ENCODE results near the genes ABHD14B, WDR82, DNAH1 and TNNC1.

DNA sequence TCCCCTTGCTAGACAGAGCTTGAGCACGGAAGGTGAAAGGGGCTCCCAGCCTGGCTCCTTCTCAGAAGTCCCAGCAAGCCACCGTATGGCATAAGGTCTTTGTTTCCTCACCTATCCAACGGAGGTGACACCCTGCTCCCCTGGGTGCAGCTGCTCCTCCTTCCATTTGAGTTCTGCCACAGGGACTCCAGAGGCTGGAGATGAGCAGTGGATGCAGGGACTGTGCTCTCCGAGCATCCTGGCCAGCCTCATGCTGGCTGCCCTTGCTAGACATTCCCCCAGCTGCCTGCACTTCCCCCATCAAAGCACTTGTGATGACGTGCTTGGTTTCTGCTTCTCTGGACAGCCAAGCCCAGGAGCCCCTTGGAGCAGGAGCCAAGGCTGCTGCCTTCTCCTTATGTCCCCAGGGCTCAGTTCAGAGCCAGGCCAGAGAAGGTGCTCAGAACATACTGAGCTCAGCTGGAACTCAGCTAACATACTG, 4.5 kb downstream of the PCBP4 start:
- PRO-cap = no peak
- RAMPAGE, long total RNA, 2 experiments = no peak in any of the 2 experiments

- PRO-cap = no peak
- RAMPAGE, long total RNA, 2 experiments = no peak in any of the 2 experiments
Measured at GRCh38 chr3:51963737-51964886, 3.1 kb downstream of the PCBP4 start.

- PRO-cap = no peak
- RAMPAGE, long total RNA, 2 experiments = no peak in any of the 2 experiments
Measured at GRCh38 chr3:51966893-51967282, 366 bp downstream of the PCBP4 start.

DNA sequence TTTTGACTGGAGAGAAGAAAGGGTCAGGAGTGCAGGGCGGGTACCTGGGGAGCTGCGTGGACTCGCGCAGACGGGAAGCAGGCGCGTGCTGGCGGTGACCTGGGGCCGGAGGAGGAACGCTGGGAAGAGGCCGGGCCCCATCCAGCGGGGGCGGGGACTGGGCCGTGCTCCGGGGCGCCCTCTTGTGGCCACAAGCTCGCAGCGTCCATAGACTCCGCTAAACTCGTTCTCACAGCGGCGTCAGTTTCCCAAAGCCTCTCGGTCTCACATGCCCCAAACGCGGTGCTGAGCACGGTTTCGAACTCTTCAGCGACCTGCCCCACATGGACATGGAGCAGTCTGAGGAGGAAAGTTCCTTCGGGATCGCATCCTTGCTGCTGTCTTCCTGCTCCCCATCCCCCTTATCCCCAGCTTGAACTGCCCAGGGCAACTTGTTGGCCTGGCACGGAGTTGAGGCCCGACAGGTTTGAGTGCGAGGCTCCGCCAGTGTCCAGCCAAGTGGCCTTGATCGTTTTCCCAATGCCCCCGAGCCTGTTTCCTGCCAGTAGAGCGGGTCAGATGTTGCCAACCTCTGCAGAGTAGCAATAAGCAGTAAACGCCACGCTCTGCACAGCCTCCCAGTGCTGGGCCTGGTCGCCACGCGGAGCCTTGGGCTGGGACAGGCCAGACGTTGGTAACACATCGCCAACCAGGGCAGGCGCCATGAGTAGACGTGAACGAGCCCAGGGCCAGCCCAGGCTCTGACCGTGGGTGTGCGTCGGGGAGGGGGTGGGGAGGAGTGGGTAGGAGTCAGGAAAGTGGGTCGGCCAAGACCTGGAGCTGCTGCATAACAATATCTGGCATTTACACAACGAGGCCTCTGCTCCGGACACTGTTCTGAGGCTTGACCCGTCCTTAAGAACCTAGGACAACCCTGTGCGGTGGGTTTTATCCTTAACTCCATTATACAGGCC, at the start of gene ABHD14B:
Gene ABHD14B, minus strand, starts transcription at position 129 of the 953 bp plus-strand sequence.
- PRO-cap = bidirectional peak, plus-strand start at position 193 of the sequence, minus-strand start at position 118 of the sequence
- RAMPAGE, long total RNA, 2 experiments = start-site peak on the minus strand in 1 of 2 experiments, centred at position 113 of the sequence, 257 reads per replicate

GRCh38 chr3:51982409-51982734, 963 bp upstream of the ACY1 start:
- PRO-cap = no peak
- RAMPAGE, long total RNA, 2 experiments = no peak in any of the 2 experiments

DNA sequence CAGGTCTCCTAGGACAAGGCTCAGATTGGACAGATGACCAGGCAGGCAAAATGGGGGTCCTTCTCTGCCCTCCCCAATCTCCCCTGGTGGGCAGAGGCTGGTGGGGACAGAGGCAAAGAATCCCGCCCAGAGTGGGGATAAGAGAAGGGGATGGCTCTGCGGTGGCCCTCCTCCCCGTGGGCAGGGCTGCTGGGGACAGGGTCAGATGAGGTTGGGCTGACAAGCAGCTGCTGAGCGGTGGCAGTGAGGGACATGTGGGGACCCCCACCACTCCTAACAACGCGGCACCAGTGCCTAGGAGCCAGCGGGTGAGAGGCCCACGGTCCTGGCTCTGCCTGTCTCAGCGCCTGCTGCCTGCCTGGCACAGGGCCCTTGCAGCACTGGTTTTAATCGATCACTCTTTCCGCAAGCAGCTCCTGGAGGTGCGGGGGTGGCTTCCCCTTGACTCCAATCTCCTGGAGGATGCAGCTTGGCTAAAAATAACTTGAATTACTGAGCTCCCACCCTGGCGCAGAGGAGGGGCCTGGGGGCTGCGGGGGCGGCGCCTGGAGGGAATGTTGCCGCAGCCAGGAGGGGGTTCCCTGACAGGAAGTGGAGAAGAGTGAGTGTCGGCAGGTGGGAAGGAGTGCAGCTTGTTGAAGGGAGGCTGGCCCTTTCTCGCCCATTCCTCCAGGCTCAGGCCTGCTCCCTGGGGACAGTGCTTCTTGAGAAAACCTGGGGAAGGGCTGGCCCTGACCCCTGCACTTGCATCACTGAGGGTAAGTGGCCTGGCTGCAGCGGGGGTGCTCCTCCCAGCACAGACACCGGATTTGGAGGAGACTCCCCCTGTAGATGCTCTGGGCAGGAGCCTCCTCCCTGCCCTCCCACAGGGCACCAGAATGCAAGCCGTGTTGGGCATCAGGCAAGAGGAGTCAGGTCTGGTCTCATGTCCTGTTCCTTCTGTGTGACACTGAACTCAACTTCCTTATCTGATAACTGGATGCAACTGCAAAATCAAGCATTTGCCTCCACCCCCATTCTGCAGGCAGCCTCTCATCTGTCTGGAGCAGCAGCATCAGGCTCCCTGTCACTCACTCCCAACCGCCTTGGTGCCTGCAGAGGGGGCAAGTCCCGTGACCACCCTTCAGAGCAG, 10.0 kb upstream of the RPL29 start:
- PRO-cap = no peak
- RAMPAGE, long total RNA, 2 experiments = no peak in any of the 2 experiments

- PRO-cap = no peak
- RAMPAGE, long total RNA, 2 experiments = no peak in any of the 2 experiments
Measured at GRCh38 chr3:52023521-52024582, 28.2 kb upstream of the RPL29 start.

GRCh38 chr3:52048722-52049103, 7.7 kb downstream of the DUSP7 start:
- PRO-cap = no peak
- RAMPAGE, long total RNA, 2 experiments = no peak in any of the 2 experiments

GRCh38 chr3:52056785-52056908, 276 bp upstream of the DUSP7 start:
- PRO-cap = no peak
- RAMPAGE, long total RNA, 2 experiments = no peak in any of the 2 experiments

GRCh38 chr3:52064696-52065941, 8.7 kb upstream of the DUSP7 start:
- PRO-cap = no peak
- RAMPAGE, long total RNA, 2 experiments = no peak in any of the 2 experiments

DNA sequence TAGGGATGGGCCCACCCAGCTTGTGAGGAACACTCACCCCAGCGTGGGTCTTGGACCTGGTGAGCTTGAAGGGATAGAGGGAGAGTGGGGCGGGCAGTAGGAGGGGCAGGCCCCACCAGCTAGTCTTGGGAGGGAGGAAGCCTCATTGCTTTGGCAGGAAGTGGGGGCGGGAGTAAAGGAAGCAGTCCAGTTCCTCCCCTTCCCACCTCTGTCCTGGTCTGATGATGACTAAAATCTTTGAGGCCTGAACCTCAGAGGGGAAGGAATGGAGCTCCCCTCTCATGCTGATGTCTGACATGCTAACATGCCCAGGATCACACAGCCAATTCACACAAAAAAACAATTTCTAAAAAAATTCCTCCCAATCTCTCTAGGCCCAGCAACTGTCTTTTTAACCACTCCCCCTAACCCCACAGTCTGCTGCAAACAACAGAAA, 30.7 kb upstream of the DUSP7 start:
- PRO-cap = no peak
- RAMPAGE, long total RNA, 2 experiments = no peak in any of the 2 experiments

DNA sequence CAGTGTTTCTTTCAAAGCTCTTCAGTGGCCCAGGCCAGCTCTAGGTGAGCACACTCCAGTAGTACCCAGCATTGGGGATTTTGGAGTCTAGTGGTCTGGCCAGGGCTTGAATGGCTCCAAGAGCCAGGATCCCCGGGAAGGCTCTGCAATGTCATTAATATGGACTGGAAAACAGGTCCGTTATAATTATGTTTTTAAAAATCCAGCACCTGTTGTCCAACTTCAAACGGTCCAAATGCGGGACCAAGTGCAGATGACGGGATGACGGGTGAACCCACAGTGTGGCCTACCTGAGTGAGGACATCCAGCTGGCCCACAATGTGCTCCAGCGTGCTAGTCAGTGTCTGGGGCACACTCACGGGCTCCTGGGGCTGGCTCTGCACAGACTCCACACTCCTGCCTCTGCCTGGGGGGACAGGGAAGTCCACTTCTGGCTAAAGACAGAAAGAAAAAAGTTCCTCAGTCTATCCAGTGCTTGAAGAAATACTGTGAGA, 40.0 kb upstream of the DUSP7 start:
- PRO-cap = no peak
- RAMPAGE, long total RNA, 2 experiments = no peak in any of the 2 experiments

GRCh38 chr3:52154627-52155369, 575 bp upstream of the POC1A start:
- PRO-cap = bidirectional peak, plus-strand start at chr3:52154946, minus-strand start at chr3:52154706
- RAMPAGE, long total RNA, 2 experiments = no peak in any of the 2 experiments

GRCh38 chr3:52195729-52196346, 2.1 kb upstream of the ALAS1 start:
- PRO-cap = unidirectional peak, minus-strand start at chr3:52196023
- RAMPAGE, long total RNA, 2 experiments = no peak in any of the 2 experiments

DNA sequence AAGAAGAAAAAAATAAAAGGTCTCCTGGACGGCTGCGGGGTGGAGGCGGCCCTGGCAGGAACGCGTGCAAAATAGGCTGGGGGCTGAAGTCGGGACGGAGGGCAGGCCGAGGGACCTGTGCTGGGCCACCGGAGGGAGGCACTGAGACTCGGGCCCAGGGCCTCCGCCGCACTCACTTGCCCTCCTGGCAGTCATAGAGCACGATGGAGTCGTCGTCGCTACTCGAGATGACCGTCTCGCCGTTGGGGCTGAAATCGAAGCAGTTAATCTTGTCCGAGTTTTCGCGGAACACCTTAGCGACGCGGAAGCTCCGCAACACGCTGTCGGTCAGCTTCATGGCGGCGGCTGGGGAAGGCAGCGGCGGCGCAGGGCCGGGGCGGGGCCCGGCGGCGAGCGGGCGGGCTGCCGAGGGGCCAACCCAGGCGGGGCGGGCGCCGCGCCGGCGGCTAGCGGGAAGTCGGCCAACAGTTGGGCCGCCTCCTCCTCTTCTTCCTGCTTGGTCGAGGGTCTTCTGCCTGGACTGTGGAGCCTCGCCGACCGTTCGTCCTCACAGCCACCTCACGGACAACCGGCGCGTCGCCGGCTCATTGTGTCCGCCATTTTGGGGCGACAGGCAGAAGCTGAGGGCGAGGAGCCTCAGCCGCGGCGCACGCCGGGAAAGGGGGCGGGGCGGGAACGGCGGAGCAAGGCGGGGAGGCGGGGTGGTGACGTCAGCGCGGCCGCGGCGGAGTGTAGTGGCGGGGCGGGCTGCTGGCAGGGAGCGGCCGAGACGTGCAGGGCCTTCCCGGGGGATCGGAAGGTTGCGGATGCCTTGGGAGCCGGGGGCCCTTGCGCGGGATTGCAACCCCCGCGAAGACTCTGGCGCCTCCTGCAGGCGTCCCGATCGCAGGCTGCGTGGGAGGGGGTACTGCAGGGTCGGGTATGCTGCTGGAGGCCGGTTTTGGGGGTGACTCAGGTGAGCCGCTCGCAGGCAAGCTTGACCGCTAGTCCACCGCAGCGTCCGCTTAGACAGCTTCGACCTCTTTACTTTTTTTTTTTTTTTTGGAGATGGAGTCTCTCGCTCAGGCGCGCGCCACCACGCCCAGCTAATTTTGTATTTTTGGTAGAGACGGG, at the start of gene WDR82:
Gene WDR82, minus strand, starts transcription at position 625 of the 1,113 bp plus-strand sequence.
- PRO-cap = bidirectional peak, plus-strand start at position 734 of the sequence, minus-strand start at position 603 of the sequence
- RAMPAGE, long total RNA, 2 experiments = start-site peak on the minus strand in 1 of 2 experiments, centred at positions 341 to 626 of the sequence, 70 to 328 reads per replicate

DNA sequence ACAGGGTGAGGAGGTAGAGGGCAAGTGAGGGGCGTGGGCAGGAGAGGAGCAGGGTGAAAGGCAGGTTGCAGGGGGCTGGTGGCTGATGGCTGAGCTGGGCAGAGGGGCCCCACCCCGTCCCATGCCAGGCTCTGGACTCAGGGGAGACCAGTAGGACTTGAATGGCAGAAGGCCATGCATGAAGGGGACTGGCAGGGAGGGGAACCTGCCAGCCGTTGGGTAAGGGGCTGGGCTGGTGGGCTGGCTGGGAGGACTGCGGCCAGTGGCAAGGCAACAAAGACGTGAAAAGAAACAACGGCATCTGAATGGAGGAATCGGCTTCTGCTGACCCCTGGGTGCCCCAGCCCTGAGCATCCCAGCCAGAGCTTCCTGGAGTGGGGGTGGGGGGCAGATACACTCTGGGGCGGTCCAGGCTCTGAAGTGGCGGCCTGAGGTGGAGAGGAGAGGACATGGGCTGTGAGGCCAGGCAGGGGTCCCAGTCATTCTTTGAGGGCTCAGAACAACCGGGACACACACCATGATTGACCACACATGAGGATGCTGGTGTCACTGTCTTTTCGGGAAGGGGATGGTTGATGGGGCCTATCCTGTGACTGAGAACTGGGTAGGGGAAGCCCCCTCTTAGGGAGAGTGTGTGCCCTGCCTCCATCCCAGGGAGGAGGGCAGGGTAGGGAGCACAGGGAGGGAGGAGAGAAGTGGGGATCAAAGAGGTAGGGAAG, 11.7 kb downstream of the GLYCTK start:
- PRO-cap = no peak
- RAMPAGE, long total RNA, 2 experiments = no peak in any of the 2 experiments

GRCh38 chr3:52316119-52316346, at the start of gene DNAH1:
DNAH1 (plus strand) TSS chr3:52316319.
- PRO-cap = no peak
- RAMPAGE, long total RNA, 2 experiments = no peak in any of the 2 experiments

DNA sequence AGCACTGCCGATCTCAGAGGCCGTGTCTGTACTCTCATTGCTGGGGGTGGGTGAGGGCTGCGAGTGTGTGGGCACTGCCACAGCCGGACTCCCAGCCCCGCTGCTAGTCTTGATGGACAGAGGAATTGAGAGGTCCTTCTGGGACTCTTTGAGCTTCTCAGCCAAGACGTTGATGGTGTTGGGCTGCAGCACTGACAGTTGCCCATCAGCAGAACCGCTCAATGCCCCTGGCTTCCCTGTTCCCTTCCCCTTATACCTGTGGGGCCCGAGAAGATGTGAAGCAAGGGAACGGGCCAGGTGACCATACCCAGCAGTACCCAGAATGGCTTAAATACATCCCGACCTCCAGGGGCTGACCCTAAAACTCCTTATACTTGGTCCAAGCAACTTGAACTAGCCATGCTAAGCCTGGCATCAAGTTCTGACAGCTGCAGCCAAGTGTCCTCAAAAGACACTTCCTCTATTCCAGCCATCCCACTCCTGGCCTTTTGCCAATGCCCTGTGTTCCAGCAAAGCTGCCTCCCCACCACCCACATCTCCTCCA, 6.1 kb downstream of the BAP1 start:
- PRO-cap = no peak
- RAMPAGE, long total RNA, 2 experiments = no peak in any of the 2 experiments

DNA sequence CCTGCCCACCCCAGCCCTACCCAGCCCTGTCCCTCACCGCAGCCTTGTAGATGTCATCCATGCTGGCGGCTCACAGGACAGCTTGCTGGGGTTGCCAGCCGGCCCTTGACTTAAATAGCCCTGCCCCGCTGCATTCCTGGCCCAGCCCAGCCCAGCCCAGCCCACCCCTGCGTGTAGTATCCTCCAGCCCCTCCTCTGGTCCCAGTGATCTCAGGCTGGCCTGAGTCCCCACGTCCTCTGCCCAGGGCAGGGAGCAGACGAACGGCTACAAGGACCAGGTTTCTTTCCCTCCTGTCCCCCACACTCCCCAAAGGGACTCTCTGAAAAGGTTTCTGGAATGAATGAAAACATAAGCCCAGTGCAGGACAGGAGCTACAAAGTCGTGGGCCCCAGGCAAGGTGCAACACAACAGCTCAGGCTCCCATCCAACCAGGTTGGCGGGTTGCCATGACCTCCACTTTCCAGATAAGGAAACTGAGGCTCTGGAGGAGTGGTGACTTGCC, at the start of gene TNNC1:
Gene TNNC1, minus strand, starts transcription at position 87 of the 503 bp plus-strand sequence.
- PRO-cap = no peak
- RAMPAGE, long total RNA, 2 experiments = no peak in any of the 2 experiments

DNA sequence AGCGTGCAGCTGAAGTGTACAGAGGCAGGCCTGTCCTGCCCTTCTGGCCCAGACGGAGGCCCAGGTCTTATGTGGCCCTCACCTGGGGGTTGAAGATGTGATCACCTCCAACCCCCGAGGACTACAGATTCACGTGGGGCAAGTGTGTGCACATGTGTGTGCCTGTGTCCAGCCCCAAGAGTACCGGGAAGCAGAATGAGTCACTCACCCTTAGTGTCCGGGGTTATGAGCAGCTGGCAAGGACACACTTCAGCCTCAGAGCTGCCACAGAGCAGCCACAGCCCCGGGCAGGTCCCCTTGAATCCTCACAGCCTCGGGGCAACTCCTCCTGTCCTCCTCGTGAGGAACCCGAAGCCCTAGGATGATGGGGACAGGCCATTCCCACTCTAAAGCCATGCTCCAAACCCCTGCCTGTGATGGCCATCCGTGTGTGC, 621 bp downstream of the STAB1 start:
- PRO-cap = no peak
- RAMPAGE, long total RNA, 2 experiments = no peak in any of the 2 experiments

Data from breast epithelium (tissue), 2 donors.